ENCODE measurements around the gene PAK5.

GRCh38 chr20:4790111-4790404 is 33.4 kb downstream of the RASSF2 start:
- RRBS, result no CpG with 5 or more reads among the region's 2 CpGs

GRCh38 chr20:4905129-4905562 is 81.7 kb upstream of the RASSF2 start:
- RRBS, result no CpG with 5 or more reads among the region's 6 CpGs

- RRBS, result no CpG with 5 or more reads among the region's 6 CpGs
Measured at GRCh38 chr20:4918571-4918854, 82.8 kb downstream of the SLC23A2 start.

GRCh38 chr20:4923898-4924601 is 77.3 kb downstream of the SLC23A2 start:
- RRBS, result no CpG with 5 or more reads among the region's 6 CpGs

- RRBS, result no CpG with 5 or more reads among the region's 8 CpGs
Measured at GRCh38 chr20:4946522-4947102, 54.7 kb downstream of the SLC23A2 start.

DNA sequence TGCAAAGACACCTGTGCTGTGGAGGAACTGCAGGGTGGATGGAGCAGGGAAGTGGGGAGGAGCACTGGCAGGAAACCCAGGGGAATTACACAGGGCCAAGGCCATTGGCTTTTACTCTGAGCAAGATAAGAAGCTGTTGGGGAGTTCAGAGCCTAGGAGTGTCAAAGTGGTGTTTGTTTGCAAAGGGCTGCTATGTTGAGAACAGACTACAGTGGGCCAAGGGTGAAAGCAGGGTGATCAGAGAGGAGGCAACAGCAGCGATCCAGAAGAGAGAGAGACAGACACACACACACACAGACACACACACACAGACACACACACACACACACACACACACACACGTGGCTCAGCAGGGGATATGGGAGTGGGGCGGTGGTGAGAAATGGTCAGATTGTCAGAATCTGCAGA is 75.7 kb downstream of the CDS2 start:
- RRBS, result no CpG with 5 or more reads among the region's 3 CpGs

DNA sequence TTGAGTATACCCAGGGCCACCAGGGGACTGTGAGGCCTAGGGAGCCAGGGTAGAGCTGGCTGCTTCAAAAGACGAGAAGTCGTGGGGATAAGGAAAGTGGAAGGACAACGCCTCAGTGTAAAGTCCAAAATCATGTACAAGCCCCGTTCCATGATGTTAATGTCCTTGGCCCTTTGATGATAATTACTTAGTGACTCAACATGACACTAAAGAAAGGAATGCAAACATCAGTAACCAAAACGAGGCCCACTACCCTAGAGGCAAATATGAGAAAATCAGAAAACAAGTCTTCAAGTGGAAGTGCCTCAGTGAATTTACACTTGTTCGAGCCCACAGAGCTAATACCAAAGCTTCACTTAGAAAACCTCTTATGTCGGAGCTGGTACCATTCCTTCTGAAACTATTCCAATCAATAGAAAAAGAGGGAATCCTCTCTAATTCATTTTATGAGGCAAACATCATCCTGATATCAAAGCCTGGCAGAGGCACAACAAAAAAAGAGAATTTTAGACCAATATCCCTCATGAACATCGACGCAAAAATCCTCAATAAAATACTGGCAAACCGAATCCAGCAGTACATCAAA is 96.5 kb downstream of the GPCPD1 start:
- RRBS, result no CpG with 5 or more reads among the region's 10 CpGs

DNA sequence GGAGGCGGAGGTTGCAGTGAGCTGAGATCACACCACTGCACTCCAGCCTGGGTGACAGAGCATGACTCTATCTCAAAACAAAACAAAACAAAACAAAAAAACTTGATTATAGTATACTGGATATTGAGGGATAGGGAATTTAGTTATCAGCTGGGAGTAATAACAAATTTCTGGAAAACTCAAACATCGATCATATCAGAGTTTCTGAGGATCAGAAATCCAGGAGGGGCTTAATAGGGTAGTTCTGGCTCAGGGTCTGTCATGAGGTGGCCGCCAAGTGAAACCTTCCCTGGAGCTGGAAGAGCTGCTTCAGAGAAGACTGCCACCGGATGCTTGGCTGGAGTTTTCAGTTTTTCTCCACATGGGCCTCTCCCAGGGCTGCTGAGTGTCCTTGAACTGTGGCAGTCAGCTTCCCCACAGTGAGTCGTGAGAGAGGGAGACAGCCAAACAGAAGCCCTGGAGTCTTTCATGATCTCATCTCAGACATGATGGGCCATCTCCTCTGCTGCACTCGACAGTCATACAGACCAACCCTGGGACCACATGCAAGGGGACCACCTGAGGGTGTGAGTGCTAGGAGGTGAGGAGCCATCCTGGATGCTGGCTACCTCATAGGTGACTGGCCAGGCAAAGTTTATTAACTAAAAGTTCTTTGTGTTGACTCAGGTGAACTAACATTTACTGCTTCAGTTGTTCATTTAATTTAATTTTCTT is 71.4 kb downstream of the SHLD1 start:
- RRBS, result no CpG with 5 or more reads among the region's 6 CpGs

- RRBS, result no CpG with 5 or more reads among the region's 1 CpG
Measured at GRCh38 chr20:5848413-5848612, 63.0 kb upstream of the CHGB start.

- RRBS, result no CpG with 5 or more reads among the region's 52 CpGs
Measured at GRCh38 chr20:6040647-6041469, 13.0 kb downstream of the LRRN4 start.

- RRBS, result no CpG with 5 or more reads among the region's 7 CpGs
Measured at GRCh38 chr20:6698052-6698464, 69.4 kb upstream of the BMP2 start.

- RRBS, result no CpG with 5 or more reads among the region's 5 CpGs
Measured at GRCh38 chr20:6714236-6714751, 53.2 kb upstream of the BMP2 start.

GRCh38 chr20:7736221-7736734 is 204.0 kb downstream of the HAO1 start:
- RRBS, result no CpG with 5 or more reads among the region's 1 CpG

DNA sequence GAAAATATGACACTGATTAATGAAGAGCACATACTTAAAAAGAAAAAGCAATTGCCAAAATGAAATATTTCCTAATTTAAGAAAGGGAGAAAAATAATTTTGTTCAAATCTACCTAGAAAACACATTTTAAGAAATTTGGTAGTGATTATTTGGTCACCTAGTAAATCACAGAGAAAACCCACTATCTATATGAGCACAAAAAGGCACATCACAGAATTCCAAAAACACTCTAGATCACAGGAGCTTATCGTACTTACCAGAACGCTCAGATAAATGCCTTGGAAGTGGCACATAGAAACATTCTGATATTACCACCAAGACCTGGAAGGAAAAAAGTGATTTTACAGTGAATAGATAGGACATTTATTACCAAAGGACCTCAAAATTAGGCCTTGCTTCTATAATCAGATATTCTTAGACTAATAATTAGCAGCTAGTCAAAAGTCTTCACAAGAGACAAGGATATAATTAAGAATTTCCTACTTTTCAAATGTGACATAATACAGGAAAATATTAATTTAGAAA is 36.0 kb downstream of the TMX4 start:
- RRBS, result no CpG with 5 or more reads among the region's 2 CpGs

DNA sequence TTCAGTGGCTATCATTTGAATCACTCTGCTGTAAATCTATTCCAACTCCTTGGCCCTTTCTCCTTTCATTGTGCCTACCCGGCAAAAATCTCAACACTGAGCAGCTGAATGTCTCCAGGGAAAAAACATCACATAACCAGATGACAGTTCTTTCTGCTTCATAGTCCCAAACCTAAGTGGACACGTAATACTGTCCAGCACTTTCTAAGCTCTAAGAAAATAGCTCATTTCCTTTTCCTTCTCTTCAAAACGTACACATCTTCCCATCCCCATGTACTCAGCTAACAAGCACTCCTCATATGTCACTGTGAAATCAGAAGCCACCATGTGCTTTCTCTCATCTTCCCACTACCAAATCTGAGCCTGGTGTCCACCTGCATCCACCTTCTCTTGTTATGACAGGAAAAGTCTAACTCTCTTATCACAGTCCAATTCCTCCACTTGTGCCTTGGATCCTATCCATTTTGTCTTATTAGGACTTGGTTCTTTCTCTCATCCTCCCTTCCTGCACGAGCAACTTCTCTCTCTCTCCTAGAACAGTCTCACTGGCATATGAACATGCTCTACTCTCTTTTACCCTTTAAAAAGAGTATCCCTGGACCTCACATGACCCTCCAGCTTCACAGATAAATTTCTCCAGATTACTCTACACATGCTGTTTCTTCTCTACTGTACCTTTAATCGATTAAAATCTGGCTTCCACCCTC is 23.2 kb downstream of the TMX4 start:
- RRBS, result no CpG with 5 or more reads among the region's 5 CpGs

GRCh38 chr20:9220966-9221235 is 152.0 kb downstream of the PLCB4 start:
- RRBS, result no CpG with 5 or more reads among the region's 2 CpGs

DNA sequence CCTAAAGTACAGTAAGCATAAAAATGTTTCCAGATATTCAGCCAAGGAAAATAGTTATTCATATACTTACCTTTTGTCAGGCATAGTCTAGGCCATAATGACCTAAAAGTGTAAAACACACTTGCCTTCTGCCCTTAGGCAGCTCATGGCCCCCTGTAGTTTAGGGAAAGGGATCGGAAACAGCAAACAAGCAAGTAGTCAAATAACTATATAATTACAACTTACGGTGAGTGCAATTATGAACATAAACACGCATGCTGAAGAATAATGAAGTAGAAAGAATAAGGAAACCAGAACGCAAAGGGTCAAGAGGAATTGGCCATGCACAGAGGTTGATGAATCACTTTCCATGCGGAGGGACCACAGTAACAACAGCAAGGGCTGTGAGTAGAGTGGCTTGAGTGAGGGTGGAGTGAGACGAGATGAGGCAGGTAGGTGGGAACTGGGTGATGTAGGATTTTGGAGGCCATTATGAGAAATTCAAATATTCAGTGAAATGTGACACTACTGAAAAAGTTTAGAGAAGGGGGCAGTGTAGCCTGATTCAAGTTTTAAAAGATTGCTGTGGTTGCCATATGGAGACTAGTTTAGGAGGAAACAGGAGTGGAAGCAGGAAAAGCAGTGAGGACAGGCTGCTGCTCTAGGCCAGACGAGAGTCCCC is 112.3 kb upstream of the LAMP5 start:
- RRBS, result no CpG with 5 or more reads among the region's 7 CpGs

DNA sequence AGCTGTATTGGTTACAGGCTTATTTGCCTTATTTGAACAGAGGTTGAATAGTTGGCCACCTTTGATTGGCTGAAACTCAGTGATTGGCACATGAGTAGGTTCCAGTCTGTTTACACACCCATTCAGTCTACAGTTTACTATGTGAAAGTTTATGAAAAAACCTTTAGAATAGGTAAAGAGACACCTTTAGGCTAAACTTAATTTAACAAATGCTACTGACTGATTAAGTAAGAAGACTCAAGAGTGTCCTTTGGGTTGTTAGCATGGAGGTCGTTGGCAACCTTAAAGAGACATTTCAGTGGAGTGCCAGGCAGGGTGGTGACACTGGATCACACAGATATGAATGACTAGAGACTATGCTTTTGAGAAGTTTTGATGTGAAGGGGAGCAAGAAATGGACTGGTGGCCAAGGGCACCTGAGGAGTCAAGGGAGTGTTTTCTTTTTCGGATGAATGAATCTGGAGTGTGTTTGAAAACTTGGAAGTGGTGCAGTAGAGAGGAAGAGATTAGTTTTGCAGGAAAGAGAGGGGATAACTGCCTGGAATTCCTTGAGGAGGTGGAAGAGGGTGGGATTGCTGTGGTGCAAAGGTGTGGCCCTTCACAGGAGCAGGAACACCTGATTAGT is 110.6 kb upstream of the LAMP5 start:
- RRBS, result no CpG with 5 or more reads among the region's 2 CpGs

- RRBS, result 4% methylated on average over 30 of the region's 65 CpGs
Measured at GRCh38 chr20:9838320-9839515, at the start of gene PAK5. Gene PAK5, minus strand, starts transcription at chr20:9839076.

DNA sequence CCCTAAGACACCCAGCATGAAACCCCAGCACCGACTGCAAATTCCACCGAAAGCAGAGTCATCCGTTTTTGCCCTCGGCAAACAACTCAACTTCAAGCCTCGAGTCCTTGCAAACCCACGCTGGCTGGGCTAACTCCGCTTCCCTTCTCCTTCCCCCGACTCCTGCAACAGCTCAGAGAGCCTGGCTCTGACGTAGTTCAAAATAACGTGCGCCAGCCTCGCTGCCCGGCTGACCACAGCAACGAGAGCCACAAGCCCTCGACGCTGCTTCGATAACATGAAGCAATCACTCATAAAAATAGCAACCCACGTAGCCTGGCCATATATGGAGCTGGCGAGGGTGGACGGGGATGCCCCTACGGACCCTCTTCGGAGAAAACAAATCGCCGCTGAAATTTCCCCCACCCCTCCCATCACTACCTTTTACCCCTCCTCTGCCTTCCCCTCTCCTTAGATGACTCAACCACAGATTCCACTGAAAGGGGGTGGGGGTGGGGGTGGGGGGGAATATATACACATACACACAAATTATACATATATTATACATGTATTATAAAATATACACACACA is 597 bp upstream of the SNAP25 start:
- RRBS, result no CpG with 5 or more reads among the region's 24 CpGs

Measured in epidermal melanocyte (primary cell).